SK-N-DZ (cell line): ENCODE data around the genes KLF3 and KLHL5.

GRCh38 chr4:36283115-36283413, 1.6 kb downstream of the DTHD1 start:
RAMPAGE:
- cytosol, long total RNA = no peak
- nucleus, long total RNA = no peak

RAMPAGE:
- cytosol, long total RNA = no peak
- nucleus, long total RNA = no peak
These were observed 373.2 kb upstream of the NWD2 start for GRCh38 chr4:36871383-36871632.

RAMPAGE:
- cytosol, long total RNA = no peak
- nucleus, long total RNA = no peak
These were observed 9.3 kb downstream of the C4orf19 start for GRCh38 chr4:37462913-37463483.

DNA sequence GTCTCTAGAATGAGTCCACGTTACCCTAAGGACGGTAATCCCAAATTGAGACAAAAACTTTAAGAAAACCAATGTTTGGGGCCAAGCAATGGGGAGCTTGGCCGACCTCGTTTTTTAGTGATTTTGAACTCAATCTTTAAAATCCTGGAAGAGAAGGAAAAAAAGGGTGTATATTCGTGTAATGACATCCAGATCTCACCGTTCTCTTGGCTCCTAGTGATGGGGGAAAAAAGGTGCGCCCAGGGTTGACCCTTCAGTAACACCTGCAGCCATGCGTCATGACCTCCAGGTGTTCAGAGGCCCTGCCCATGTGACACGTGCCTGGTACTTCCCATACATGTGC, 90.4 kb downstream of the RELL1 start:
RAMPAGE:
- cytosol, long total RNA = no peak
- nucleus, long total RNA = no peak

DNA sequence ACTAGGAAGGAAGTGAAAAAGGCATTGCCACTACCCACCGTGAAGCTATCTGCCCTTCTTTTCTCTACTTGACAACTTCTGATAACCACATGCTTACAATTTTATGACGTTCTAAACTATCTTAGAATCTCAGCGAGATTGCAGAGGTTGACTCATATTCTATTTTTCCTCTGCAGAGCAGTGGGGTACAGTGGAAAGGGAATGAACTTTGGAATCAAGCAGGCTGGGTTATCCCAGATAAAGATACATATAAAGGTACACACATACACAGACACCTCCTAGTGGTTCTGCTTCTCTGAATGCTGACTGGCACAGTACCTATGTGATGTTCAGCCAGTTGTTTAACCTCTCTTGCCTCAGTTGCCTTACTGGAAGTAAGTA, 3.1 kb downstream of the RELL1 start:
RAMPAGE:
- cytosol, long total RNA = no peak
- nucleus, long total RNA = no peak

DNA sequence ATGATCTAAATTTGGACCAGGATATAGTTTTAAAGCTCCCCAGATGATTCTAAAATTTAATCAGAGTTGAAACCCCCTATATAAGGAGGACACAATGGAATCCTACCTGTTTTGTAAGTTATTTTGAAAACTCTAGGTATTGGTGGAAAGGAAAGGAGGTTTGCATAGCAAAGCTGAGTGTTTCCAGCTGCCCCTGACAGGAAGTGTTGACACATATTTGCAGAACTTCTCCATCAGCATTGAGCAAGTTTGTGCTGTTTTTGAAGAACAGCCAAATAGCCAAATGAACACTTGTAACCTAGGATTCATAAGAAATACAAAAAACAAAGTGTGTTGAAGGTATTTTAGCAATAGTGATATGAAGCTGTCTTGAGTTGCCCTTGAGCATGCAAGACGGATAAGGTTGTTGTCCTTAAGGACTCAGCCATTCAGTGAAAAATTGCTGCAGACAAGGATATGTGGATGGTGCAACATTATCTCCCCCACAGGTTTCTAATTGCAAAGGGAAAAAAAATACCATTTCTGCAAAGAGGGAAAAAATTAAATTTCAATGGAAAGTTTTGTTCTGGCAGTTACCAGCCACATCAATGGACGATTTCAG, 68.3 kb upstream of the PGM2 start:
RAMPAGE:
- cytosol, long total RNA = no peak
- nucleus, long total RNA = no peak

DNA sequence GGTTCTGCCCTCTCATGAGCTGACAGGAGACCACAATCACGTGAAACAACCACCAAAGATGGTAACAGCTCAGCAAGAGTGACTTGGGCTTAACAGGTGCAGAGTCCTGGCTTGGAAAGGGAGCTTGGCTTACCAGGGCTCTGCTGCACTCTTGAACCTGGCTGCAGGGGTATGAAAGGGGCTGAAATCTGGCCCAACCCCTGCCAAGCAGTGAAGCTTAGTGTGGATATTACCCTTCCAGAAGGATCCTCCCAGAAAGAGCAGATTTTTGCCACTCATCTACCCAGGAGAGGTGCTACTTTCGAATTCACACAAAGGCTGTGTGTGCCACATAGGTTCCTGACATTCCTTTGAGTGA, 350.4 kb downstream of the PTTG2 start:
RAMPAGE:
- cytosol, long total RNA = no peak
- nucleus, long total RNA = no peak

RAMPAGE:
- cytosol, long total RNA = no peak
- nucleus, long total RNA = no peak
These were observed 338.9 kb upstream of the KLF3 start for GRCh38 chr4:38325055-38325593.

RAMPAGE:
- cytosol, long total RNA = no peak
- nucleus, long total RNA = no peak
These were observed 173.8 kb upstream of the KLF3 start for GRCh38 chr4:38490037-38490766.

DNA sequence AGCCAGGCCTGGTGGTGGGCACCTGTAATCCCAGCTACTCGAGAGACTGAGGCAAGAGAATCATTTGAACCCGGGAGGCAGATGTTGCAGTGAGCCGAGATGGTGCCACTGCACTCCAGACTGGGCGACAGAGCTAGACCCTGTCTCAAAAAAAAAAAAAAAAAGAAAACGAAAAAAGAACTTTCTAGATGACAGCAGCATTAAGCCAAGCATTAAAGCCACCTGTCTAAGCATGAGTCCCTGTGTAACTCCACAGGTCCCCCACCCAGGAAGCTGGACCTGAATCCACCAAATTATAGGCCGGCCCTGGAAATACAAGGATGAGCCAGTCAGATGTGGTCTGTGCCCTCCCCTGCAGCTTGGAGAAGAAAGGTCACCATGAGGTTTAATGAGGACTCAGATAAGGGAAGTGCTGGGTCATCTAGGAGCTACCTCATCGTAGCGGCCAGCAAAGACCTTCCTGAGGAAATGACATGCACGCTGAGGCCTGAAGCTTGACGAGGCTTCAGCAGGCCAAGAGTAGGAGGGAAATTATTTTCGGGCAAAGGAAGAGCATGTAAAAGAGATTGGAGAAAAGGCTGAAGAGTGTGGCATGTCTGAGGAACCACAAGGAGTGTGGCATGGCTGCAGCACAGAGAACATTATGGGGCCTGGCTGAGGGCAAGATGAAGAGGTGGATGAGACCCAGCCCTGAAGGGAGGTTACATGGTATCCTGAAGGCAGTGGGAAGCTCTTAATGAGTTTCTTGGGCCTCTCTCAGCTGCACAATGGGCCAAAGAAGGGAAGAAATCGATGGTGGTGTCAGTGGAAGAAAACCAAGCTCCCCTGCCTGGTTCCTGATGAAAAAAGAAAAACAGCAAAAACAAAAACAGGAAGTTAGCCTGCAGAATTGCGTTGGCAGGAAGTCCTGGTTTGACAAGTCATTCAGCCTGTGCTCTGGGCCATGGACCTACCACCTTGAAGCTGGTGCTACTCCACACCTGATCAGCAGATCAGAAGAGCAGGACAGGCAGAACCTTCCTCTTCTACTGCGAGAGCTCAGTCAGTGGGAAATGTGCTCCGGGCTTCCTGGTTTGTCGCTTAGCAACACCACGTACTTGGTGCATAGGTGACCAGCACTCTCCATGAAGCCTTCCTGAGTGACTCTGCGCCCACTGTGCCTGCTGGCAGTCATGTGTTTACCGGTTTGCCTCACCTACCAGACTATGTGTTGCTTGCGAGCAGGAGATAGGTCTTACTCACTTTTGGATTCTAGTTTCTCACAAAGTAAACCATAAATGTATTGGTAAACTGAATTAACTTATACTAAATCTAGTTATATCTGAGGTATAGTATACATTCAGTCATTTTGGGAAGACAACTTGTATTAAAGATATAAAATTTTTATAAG, 134.6 kb upstream of the KLF3 start:
RAMPAGE:
- cytosol, long total RNA = no peak
- nucleus, long total RNA = no peak

RAMPAGE:
- cytosol, long total RNA = no peak
- nucleus, long total RNA = no peak
These were observed at the start of gene KLF3 for GRCh38 chr4:38663542-38664604. Gene KLF3, plus strand, starts transcription at chr4:38664199.

GRCh38 chr4:38688380-38689047, 24.5 kb downstream of the KLF3 start:
RAMPAGE:
- cytosol, long total RNA = no peak
- nucleus, long total RNA = no peak

DNA sequence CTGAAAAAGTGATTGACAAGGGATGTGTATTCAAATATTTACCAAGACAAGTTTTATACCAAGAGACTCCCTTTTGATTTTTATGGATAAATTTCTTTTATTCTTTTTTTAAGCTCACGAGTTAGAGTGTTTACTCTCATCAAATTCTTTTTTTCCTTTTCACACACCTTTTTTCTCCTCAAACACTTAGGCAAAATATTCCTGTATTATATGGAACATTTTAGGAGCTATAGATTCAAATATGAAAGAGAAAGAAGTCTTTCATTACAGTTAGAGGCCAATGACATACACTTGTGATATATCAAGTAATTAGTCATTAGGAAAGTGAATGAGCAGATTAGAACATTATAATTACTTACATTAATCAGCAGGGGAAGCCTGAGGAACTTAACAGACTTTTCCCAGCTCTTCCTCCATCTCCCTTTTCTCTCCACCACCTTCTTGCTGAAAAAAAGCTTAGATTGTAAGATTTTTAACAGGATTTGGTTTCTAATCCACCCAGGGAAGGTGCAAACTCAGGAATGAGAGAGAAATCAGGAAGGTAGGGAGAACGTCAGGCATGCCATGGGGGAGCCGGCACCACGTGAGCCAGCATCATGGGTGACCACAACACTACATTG, 29.5 kb downstream of the KLF3 start:
RAMPAGE:
- cytosol, long total RNA = no peak
- nucleus, long total RNA = no peak

GRCh38 chr4:38695289-38696218, 31.6 kb downstream of the KLF3 start:
RAMPAGE:
- cytosol, long total RNA = no peak
- nucleus, long total RNA = no peak

DNA sequence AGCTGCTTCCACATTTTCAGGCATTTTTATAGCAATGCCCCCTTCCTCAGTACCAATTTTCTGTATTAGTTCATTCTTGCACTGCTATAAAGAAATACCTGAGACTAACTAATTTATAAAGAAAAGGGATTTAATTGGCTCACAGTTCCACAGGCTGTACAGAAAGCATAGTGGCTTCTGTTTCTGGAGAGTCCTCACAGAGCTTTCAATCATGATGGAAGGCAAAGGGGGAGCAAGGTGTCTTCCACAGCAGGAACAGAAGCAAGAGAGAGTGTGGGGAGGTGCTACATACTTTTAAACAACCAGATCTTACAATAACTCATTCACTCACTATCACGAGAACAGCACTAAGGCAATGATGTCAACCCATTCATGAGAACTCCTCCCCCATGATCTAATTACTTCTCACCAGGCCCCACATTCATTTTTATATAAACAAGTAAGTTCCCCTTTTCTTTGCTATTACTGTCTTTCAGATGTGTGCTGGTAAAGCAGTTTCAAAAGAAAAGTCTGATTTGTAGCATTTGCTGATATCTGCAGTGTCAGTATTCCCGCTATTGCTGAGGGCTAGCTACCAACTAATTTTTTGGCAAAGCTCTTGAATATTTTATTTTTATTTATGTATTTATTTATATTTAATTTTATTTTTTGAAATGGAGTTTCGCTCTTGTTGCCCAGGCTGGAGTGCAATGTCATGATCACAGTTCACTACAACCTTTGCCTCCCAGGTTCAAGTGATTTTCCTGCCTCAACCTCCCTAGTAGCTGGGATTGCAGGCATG, 11.9 kb upstream of the TLR1 start:
RAMPAGE:
- cytosol, long total RNA = no peak
- nucleus, long total RNA = no peak

DNA sequence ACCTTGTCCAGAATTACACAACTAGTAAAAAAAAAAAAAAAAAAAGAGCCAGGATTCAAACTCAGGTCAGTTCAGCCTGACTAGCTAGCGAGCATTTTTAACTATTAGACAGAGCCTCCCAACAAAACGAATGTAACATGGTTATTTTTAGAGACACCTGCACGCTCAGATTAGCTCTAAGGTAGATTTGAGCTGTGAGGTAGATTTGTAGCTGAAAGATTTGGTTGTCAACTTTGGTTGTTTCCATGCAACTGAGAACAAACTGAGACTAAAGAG, 81.6 kb downstream of the FAM114A1 start:
RAMPAGE:
- cytosol, long total RNA = no peak
- nucleus, long total RNA = no peak

DNA sequence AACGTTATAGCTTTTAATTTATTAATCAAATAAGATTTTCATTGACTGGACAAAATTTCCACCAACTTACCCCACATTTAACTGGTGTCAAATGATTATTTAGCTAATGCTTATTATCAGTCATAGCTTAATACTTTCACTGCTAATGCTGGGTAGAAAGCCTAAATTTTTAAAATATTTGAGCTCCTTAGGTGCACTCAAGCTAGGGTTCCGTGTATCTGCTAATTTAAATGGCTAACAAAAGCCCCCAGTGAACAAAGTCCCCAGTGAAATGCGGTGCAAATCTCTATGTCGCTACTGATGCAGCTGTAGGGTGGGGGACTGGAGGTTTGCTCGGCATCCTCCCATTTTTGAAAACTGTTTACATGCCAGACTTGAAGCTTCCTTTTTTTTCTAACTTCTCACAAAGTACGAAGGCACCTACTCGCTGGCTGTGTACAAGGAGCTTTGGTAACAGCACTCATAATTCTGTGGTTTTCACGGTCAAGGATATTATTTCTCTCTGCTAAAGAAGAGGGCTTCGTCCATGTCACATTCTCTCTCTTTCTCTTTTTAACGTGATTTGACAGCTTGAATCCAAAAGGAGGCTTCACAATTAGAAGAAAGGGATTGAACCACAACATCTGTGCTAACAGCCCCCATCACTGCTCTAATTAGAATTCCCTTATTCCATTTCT, 46.9 kb downstream of the TMEM156 start:
RAMPAGE:
- cytosol, long total RNA = no peak
- nucleus, long total RNA = no peak

RAMPAGE:
- cytosol, long total RNA = no peak
- nucleus, long total RNA = no peak
These were observed 3.9 kb downstream of the TMEM156 start for GRCh38 chr4:39028407-39028668.

GRCh38 chr4:39045288-39045539, 13.0 kb upstream of the TMEM156 start:
RAMPAGE:
- cytosol, long total RNA = no peak
- nucleus, long total RNA = no peak

DNA sequence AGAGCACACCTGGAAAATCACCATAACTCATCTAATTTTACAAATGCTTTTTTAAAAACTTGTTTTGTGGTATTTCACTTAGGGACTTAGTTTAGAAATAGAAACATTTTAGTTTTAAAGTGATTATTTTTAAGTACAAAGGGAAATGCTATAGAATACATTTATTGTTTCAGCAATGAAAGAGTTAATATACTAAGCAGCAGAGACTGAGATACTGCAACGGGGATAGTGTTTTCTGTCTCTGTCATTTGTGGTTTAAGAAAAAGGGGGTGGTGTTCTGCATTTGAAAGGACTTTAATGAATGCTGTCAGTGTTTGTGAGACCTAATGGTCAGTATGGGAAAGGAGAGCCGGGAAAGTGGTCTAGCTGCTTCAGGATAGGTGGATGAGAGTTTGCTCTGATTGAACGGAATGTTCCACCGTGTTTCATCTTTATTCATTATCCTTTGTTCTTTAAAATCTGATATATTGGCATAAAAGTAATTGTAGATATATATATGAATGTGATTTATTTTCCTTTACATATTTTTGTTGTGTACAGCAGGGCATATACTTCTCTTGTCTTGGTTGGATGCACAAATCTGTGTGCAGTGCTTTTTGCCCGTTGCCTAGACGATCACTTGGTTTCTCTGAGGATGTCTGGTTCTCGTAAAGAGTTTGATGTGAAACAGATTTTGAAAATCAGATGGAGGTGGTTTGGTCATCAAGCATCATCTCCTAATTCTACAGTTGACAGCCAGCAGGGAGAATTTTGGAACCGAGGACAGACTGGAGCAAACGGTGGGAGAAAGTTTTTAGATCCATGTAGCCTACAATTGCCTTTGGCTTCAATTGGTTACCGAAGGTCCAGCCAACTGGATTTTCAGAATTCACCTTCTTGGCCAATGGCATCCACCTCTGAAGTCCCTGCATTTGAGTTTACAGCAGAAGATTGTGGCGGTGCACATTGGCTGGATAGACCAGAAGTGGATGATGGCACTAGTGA, at the start of gene KLHL5:
KLHL5 (plus strand) TSS at position 214 of the 984 bp plus-strand sequence.
RAMPAGE:
- cytosol, long total RNA = no peak
- nucleus, long total RNA = start-site peak on the plus strand centred at position 792 of the sequence, 340 bp wide, 62 and 17 reads in 2 replicates